Prostate gland (tissue), 2 donors: ENCODE measurements around a stretch of chr15.

GRCh38 chr15:91940258-91941633 lies 87.2 kb downstream of the SLCO3A1 start:
- PRO-cap: no peak
- RAMPAGE, long total RNA, 2 experiments: no peak in any of the 2 experiments

DNA sequence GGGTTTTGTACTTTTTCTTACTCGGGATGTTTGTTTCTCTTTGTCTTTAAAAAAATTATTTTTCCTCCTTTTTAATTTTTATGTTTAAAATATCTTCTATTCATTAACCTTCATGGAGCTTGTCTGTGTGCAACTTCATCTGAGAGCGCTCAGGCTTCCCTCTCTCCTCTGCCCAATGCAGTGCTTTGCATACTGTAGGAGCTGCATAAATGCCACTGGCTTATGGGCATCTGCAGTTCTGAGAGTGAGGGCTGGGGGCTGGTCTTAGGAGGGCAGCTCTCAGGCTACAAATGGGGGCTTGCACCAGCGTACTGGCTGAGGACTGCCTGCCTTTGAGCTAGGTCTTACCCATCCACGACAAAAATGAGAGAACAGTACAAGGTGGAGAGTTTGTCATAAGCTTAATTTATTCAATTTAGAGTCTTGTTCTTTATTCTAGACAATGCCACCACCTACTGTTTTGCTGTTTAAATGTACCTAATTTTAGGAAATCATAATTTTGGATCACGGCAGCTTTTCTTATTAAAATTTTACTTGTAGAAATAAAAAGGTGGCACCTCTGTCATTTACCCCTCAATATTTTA lies 88.2 kb downstream of the SLCO3A1 start:
- PRO-cap: no peak
- RAMPAGE, long total RNA, 2 experiments: no peak in any of the 2 experiments

DNA sequence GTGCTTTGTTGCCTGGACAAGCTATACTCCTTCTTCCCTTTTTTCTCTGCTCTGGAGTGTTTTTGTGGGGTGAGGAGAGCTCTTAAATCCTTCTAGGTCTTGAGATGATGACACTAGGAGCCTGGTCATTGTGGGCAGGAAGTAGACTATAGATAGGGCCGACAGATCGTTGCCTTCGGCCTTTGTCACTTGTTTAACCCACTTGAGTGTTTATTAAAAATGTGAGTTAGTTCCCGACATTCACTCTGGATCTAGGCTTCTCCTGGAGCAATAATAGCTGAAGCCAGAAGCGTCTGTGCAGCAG lies 93.9 kb downstream of the SLCO3A1 start:
- PRO-cap: no peak
- RAMPAGE, long total RNA, 2 experiments: no peak in any of the 2 experiments

GRCh38 chr15:91953436-91953955 lies 100.0 kb downstream of the SLCO3A1 start:
- PRO-cap: unidirectional peak, plus-strand start at chr15:91953783
- RAMPAGE, long total RNA, 2 experiments: no peak in any of the 2 experiments

GRCh38 chr15:92006888-92007684 lies 153.6 kb downstream of the SLCO3A1 start:
- PRO-cap: no peak
- RAMPAGE, long total RNA, 2 experiments: no peak in any of the 2 experiments

- PRO-cap: no peak
- RAMPAGE, long total RNA, 2 experiments: no peak in any of the 2 experiments
These were observed 235.1 kb downstream of the SLCO3A1 start for GRCh38 chr15:92088630-92089018.

DNA sequence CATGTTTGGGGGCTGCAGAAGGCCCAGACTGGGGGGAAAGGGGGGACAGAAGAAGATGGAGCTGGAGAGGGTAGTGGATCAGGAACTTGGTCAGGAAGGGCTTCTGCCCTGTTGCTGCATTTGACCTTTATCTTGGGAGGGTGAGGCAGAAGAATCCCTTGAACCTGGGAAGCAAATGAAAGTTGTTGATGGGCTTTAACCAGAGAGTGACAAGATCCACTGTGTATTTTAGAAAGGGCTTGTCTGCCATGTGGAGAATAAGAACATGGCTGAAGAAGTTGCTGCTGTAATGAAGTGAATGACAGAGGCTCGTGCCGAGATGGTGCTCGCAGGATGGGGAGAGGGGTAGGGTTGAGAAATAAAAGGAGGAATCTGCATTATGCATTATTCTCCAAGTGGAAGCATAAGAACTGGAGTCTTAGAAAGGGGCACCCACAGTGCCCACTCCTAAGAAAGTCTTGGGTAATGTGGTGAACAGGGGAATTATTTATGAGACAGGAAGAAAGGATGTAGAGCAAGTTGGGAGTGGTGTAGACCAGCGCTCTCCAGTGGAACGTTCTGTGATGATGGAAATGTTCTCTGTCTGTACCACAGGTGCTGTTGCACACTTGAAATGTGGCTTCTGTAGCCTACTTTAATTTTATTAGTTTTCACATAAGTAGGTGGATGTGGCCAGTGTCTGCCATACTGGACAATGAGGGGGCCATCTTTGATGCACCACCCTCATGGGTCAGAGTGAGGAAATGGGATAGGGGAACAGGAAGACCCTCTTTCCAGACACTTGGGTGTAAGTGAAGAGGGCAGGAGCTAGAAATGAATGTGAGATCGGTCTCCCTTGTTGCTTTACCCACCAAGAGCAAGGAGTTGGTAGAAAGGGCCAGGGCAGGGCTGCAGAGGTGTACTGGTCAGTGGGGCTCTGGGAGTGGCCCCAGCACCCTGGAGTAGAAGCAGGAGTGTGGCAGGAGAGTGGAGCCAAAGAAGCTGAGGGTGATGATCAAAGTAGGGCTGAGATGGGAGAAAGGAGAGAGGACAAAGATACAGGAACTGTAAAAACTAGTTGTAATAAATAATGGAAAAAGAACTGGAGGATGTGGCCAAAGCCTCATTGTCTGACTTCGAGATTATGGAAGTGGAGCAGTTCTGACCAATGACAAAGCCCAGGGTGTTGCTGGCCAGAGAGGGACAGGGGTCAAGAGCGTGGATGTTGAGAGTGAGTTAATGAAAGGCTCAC lies 239.4 kb upstream of the ST8SIA2 start:
- PRO-cap: no peak
- RAMPAGE, long total RNA, 2 experiments: start-site peak on the plus strand in 1 of 2 experiments, centred at position 807 of the sequence, 6 reads per replicate

DNA sequence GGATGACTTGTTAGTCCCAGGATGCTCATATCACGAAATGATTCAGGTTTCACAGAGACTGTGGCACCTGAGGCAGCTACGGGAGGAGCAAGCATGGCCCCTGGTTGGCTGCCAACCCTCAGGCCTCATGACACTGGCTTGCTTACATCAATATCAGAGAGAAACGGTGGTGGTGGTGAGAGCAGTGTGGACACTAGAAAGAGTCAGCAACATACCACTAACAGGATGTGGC lies 209.0 kb upstream of the ST8SIA2 start:
- PRO-cap: no peak
- RAMPAGE, long total RNA, 2 experiments: no peak in any of the 2 experiments

DNA sequence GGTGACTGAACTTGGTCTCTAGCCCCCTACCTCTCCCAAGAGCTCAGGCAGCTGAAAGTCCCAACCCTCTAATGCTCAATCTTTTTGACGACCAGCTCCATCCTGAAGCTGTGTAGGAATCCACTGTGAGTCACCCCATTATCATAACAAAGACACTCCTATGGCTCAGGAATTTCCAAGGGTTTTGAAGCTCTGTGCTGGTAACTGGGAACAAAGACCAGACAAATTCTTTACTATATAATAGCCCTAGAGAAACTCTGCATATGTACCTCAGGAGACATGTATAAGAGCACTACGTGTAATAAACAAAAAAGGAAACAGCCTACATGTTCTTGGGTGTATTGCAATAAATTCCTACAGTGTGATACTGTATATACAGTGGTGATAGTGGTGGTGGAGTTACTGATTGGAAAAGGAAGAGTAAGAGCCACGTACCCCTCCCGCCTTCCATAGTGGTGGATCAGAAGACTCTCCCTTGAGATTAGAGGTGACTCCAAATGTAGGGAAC lies 116.6 kb downstream of the ST8SIA2 start:
- PRO-cap: no peak
- RAMPAGE, long total RNA, 2 experiments: no peak in any of the 2 experiments

DNA sequence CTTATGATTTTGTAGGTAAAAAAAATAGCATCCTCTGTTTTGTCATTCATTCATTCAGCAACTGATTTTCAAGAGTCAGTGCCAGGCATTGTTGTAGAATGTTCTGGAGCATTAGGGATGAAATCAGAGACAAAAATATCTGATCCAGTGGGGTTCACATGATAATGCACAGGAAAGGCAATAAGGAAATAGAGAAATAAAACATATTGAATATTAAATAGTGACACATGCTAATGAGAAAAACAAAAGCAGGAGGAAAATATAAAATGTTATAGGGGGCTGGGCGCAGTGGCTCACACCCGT lies 116.4 kb downstream of the FAM174B start:
- PRO-cap: unidirectional peak, plus-strand start at position 239 of the sequence
- RAMPAGE, long total RNA, 2 experiments: no peak in any of the 2 experiments

GRCh38 chr15:92638031-92638583 lies 17.5 kb downstream of the FAM174B start:
- PRO-cap: bidirectional peak, plus-strand start at chr15:92638417, minus-strand start at chr15:92638363
- RAMPAGE, long total RNA, 2 experiments: no peak in any of the 2 experiments

GRCh38 chr15:92733618-92734690 lies 78.4 kb upstream of the FAM174B start:
- PRO-cap: no peak
- RAMPAGE, long total RNA, 2 experiments: start-site peak on the minus strand in 2 of 2 experiments, at chr15:92734172-92734225 at its widest, 12 to 30 reads per replicate

DNA sequence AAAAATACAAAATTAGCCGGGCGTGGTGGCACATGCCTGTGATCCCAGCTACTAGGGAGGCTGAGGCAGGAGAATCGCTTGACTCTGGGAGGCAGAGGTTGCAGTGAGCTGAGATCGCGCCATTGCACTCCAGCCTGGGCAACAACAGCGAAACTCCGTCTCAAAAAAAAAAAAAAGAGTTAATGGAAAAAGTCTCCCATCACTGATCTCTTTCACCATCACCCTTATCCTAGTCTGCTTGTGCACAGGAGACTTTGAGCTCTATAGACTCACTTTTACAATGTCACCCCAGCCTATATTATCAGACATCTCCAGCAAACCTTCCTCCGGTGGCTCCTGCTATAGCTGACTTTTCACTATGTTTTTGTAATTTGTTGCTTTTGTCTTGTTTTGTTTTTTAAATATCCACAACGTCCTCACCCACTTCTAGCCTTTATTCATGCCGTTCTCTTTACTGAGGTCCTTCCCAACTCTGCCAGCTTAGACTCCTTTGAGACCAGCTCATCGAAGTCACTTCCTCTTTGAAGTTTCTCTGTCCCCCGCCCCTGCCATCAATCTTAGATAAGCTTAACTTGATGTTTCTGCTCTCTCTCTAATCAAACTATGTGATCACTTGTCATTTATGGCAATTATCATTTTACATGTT lies 82.8 kb upstream of the CHD2 start:
- PRO-cap: no peak
- RAMPAGE, long total RNA, 2 experiments: no peak in any of the 2 experiments

GRCh38 chr15:92877373-92877939 lies 22.7 kb upstream of the CHD2 start:
- PRO-cap: no peak
- RAMPAGE, long total RNA, 2 experiments: no peak in any of the 2 experiments

- PRO-cap: bidirectional peak, plus-strand start at chr15:92882831, minus-strand start at chr15:92882386
- RAMPAGE, long total RNA, 2 experiments: no peak in any of the 2 experiments
These were observed 18.2 kb upstream of the CHD2 start for GRCh38 chr15:92881727-92882486.

- PRO-cap: no peak
- RAMPAGE, long total RNA, 2 experiments: no peak in any of the 2 experiments
These were observed 15.9 kb upstream of the CHD2 start for GRCh38 chr15:92884204-92884719.

GRCh38 chr15:92895852-92896252 lies 4.3 kb upstream of the CHD2 start:
- PRO-cap: no peak
- RAMPAGE, long total RNA, 2 experiments: no peak in any of the 2 experiments

GRCh38 chr15:92903604-92904375 lies 3.7 kb downstream of the CHD2 start:
- PRO-cap: bidirectional peak, plus-strand start at chr15:92904511, minus-strand start at chr15:92904235
- RAMPAGE, long total RNA, 2 experiments: no peak in any of the 2 experiments

GRCh38 chr15:92908900-92909846 lies 9.0 kb downstream of the CHD2 start:
- PRO-cap: no peak
- RAMPAGE, long total RNA, 2 experiments: no peak in any of the 2 experiments

DNA sequence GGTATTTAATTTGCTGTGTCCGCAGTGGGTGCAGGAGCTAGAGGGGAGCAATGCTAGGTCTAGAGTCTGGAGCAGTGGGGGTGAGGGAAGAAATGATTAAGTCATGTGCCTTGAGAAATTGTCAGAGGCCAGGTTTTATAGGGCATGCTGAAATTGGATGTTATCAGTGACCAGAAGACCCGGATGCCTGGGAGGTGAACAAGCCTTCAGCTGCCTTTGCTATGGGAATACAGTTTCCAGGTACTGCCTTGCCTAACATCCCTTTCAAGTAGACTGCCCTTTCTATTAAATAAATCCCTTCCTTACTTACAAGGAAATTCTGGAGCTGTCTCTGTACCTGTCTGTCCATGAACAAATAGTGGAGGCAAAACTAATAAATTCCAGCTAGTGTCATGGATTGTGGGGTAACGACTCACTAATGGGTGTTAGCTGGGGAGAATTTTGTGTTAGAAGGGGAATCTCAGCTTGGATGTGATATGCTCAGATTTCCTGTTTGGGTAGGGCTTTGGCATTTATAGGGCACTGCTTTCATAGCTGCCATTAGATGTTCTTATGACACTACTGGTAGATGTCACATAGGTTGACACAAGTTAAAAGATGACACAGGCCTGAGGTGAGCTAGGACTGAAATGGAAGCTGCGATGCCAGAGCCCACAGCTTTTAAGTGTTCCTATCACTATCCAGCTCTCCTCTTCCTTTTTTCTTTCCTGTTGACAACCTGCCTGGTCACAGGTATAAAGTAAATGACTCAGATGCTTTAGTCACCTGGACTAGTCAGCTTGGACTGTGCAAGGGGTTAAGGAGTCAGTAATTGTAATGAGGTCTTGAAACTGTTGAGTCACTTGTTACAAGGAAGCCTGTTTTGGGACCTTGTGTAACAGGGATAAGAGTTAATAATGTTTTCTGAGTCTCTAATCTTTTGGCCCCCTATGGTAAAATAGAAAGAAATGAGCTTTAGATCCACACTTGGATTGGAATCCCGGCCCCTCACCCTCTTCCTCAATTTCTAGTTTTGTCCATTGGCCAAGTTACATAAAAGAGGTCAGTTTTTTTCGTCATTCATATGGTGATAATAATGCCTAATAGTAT lies 21.4 kb downstream of the CHD2 start:
- PRO-cap: unidirectional peak, minus-strand start at position 702 of the sequence
- RAMPAGE, long total RNA, 2 experiments: no peak in any of the 2 experiments